ENCODE results near the gene TPSAB1.

DNA sequence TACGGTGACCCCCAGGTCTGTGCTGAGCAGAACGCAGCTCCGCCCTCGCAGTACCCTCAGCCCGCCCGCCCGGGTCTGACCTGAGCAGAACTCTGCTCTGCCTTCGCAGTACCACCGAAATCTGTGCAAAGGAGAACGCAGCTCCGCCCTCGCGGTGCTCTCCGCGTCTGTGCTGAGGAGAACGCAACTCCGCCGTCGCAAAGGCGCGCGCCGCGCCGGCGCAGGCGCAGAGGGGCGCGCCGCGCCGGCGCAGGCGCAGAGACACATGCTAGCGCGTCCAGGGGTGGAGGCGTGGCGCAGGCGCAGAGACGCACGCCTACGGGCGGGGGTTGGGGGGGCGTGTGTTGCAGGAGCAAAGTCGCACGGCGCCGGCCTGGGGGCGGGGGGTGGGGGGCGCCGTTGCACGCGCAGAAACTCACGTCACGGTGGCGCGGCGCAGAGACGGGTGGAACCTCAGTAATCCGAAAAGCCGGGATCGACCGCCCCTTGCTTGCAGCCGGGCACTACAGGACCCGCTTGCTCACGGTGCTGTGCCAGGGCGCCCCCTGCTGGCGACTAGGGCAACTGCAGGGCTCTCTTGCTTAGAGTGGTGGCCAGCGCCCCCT, 42.9 kb downstream of the POLR3K start:
- PRO-cap: unidirectional peak, minus-strand start at position 76 of the sequence
- RRBS, 2 experiments: no CpG with 5 or more reads among the region's 69 CpGs

DNA sequence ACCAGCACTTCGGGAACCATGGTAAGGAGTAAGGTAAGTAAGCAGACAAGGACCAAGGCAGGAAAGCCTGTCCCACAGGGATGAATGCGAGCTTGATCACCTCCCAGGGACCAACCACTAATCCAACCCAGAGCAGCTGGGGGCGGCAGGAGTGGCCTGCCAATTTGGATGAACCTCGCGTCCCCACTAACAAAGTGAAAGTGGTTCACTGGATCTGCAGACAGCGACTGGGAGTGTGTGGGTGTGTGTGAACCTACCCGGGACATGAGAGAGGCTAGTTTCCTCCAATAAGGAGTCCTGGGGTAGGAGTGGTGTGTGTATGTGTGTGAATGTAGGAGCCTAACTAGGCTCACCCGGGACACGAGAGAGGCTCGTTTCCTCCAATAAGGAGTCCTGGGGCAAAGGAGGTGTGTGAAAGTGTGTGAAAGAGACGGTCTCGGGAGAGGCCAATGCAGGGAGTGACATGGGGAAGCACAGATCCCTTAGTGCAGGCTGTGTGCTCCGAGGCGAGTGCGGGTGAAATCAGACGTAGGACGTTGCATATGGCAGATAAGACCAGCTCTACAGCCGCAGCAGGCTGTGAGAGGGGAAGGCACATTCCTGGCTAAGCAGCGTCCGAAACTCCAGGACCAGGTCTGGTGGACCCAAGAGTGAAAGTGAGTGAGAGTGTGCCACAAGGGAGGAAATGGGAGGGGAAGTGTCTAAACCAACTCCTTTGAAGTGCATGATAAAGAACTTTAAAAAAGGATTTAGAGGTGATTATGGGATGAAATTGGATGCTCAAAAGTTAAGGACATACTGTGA, 11.5 kb downstream of the POLR3K start:
- PRO-cap: no peak
- RRBS, 2 experiments: 88 to 93% methylated on average over 1 of the region's 20 CpGs

DNA sequence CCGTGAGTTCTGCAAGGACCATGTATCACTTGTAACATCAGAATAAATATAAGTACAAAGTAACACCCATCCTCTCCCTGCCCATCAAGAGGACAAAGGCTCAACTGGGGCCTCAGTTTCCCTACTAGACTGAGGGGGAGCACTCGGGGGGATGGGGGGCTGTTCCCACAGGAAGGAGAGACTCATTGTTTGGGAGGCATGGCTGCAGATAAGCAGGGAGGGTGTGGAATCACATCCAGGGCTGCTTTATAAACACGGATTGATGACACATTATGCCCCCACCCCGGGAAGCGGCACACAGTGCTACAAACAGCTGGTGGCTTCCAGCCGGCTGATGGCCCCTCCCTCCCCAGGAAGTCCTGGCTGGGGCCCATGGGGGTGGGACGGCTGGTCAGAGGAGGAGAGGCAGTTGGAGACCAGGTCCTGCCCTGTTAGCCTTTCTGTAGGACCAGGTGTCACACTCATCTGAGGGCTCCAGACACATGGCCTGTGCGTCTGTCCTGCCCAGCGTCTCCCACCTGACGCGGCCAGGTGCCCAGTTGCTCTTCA, 1.4 kb upstream of the MPG start:
- PRO-cap: no peak
- RRBS, 2 experiments: 1% methylated on average over 2 of the region's 11 CpGs; no CpG with 5 or more reads in 1 of the 2 experiments

- PRO-cap: no peak
- RRBS, 2 experiments: 93 to 94% methylated on average over 7 of the region's 42 CpGs
Observed at GRCh38 chr16:268093-269192, 7.3 kb downstream of the RGS11 start.

- PRO-cap: no peak
- RRBS, 2 experiments: 62 to 90% methylated on average over 2 of the region's 14 CpGs
Observed at GRCh38 chr16:522693-523026, 4.9 kb upstream of the CAPN15 start.

GRCh38 chr16:526315-527003, 1.1 kb upstream of the CAPN15 start:
- PRO-cap: bidirectional peak, plus-strand start at chr16:526862, minus-strand start at chr16:526810
- RRBS, 2 experiments: 4 to 8% methylated on average over 4 of the region's 25 CpGs

DNA sequence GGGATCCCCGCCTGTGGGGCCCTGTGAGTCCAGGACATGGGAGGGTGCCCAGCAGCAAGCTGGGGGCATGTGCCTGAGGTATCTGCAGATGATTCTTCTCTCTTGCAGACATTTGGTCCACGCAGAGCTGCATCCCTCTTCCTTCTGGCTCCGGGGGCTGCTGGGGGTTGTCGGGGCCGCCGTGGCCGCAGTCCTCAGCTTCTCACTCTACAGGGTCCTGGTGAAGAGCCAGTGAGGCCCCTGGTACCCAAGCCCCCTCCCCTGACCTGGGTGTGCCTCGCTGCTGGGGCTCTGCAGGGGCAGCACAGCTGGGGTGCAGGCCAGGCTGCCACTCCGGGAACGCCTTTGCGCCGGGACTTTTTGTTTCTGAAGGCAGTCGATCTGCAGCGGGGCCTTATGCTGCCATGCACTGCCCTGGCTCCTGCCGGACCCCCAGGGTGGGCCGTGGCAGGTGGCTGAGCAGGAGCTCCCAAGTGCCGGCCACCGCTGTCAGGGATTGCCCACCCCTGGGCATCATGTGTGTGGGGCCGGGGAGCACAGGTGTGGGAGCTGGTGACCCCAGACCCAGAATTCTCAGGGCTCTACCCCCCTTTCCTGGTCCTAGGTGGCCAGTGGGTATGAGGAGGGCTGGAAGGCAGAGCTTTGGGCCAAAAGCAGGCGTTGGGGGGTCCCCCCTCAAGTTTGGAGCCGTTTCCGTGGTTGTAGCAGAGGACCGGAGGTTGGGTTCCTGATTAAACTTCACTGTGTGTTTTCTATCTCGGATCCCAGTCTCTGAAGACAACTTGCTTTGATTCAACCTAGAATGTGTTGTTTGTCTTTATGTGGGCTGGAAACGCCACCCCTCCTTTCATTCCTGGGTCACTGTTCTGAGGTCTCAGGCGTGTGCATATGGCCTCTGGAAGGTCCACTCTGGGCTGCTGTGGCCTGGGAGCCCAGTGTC, 1.8 kb upstream of the RHBDL1 start:
- PRO-cap: no peak
- RRBS, 2 experiments: 93% methylated on average over 7 of the region's 26 CpGs

DNA sequence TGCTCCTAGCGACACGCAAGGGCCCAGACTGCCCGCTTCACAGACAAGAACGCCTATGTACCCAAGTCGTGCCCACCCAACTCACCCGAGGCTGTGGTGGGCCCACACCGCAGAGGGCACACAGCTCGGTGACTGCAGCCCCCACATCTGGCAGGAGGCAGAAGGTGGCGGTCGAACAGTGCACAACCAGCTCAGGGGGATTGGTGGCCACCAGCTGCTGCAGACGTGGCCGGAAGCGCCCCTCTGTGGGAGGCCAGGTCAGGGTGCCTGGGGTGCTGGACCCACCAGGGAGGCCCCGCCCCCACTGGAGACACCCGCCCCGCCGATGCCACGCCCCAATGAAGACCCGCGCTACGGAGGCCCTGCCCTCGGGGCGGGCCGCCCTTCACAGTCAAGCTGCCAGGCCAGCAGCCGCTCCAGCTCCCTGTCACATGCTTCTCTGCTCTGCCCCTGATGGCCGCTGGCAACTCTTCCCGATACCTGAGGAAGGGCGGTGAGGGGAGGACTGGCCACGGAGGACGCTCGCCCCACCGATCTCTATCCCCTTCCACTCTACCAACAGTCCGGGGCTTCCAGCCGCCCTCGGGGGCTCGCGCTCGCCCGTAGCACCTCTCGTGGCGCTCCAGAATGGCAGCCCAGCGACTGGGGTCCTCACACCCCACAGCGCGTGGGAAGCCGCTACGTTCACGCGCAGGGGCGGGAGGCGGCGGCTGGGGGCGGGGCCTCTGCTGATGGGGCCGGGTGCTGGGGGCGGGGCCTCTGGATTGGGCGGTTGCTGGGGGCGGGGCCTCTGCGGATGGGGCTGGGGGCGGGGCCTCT, 877 bp upstream of the STUB1 start:
- PRO-cap: bidirectional peak, plus-strand start at position 388 of the sequence, minus-strand start at position 446 of the sequence; bidirectional peak, plus-strand start outside the sequence, minus-strand start at position 662 of the sequence
- RRBS, 2 experiments: 0% methylated on average over 1 of the region's 58 CpGs

DNA sequence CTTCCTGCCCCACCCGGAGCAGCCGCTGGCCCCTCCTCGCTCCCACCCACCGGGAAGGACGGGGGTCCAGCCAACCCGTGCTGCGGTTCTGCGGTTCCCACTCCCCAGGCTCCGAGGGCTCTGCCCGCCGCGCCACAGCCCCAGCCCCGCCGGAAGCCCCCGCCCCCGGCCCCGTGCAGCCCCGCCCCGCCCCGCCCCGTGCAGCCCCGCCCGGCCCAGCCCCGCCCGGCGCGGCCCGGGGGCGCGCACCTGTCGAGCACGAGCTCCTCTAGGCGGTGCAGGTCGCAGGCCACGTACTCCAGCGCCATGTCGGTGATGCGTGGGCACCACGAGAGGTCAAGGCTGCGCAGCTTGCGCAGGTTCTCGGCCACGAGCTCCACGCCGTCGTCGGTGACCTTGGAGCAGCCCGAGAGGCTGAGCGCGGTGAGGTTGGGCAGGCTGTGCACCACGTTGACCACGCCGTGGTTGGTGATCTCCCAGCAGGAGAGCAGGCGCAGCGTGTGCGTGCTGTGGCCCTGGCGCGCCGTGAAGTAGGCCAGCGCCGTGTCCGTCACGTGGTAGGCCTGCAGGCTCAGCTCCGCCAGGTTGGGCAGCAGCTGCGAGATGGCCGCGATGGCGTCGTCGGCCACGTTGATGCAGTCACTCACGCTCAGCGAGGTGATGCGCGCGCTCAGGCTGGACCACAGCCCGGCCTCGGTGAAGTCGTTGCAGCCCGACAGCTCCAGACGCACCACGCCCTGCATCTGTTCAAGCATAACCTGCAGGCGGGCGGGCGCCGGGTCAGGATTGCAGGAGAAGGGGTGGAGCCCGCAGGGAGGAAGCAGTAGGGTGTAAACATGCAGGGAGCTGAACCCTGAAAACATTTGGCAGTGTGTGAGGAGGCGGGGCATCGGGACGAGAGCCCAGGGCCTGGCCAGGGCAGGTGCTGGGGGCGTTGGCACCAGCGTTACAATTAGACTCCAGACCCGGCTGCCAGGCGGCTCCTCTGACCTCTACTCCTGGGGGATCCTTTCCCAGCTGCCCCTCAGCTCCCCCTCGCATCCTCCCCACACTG, 5.3 kb upstream of the WDR24 start:
- PRO-cap: no peak
- RRBS, 2 experiments: 6 to 19% methylated on average over 25 to 28 of the region's 95 CpGs

DNA sequence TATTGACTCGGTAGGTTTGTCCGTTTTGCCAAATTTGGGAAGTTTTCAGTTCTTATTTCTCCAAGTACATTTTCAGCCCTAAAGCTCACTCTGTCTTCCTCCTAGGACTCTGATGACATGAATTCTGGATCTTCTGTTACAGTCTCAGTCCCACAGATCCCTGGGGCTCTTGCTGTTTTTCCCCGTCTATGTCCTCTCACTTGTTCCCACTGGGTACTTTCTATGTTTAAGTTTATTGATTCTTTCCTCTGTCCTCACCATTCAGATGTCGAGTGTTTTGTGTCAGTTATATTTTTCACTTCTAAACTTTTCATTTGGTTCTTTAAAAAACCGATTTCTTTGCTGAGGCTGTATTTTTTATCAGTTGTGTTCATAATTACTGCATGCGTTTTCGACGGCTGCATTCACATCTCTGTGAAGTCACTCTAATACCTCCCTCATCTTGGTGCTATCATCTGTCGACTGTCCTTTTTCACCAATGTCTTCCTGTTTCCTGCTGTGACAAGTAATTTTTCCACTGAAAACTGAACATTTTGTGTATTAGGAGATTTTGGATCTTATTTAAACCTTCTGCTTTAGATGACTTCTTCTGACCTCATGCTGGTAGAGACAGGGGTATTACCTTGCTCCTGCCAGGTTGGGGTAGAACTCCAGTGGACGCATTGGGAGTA, 65.3 kb upstream of the GNG13 start:
- PRO-cap: no peak
- RRBS, 2 experiments: no CpG with 5 or more reads among the region's 10 CpGs

DNA sequence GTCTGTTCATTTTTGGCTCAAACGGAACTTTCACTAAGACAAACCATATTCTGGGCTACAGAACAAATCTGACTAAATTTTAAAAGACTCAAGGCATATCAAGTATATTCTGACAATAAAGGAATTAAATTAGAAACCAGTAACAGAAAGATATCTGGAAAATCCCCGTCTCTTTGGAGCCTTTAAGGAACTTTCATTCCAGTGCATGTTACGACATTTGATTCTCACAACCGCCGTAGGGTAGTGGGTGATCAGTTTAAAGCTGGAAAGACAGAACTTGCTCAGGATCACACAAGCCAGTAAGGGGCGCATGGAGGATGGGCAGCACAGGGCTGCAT, 84.9 kb downstream of the LMF1 start:
- PRO-cap: no peak
- RRBS, 2 experiments: no CpG with 5 or more reads among the region's 6 CpGs

GRCh38 chr16:996568-997180, 15.1 kb downstream of the SOX8 start:
- PRO-cap: no peak
- RRBS, 2 experiments: no CpG with 5 or more reads among the region's 15 CpGs

DNA sequence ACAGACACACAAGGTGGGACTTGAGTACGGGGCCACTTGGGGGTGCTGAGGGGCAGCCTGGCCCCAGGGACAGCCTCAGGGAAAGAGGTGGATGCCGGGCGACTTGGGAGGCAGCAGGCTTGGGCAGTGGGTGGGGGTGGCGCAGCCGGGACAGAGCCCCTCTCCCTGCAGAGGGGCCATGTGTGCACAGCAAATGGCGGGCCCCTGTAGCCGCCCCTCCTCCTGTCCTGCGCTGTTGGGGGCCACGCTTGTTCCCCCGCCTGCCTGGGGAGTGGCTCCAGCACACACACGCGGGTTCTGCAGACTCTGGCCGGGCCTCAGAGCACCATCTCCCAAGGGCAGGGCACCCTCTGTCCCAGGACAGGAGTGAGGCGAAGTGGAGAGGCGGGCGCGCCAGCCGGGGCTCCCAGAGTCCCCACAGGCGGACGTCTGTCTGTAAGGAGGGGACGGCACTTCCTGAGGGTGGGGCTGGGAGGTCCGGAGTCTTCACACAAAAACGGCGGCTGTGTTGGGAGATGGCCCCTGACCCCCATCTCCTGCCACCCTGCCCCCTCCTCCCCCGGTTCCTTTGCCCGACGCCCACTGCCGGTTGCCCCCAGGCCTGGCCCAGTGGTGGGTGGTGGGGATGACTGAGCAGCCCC, 5.8 kb downstream of the C1QTNF8 start:
- PRO-cap: no peak
- RRBS, 2 experiments: 88 to 89% methylated on average over 16 to 17 of the region's 28 CpGs

GRCh38 chr16:1125374-1125873, 27.5 kb upstream of the CACNA1H start:
- PRO-cap: no peak
- RRBS, 2 experiments: 22 to 26% methylated on average over 2 to 5 of the region's 19 CpGs

DNA sequence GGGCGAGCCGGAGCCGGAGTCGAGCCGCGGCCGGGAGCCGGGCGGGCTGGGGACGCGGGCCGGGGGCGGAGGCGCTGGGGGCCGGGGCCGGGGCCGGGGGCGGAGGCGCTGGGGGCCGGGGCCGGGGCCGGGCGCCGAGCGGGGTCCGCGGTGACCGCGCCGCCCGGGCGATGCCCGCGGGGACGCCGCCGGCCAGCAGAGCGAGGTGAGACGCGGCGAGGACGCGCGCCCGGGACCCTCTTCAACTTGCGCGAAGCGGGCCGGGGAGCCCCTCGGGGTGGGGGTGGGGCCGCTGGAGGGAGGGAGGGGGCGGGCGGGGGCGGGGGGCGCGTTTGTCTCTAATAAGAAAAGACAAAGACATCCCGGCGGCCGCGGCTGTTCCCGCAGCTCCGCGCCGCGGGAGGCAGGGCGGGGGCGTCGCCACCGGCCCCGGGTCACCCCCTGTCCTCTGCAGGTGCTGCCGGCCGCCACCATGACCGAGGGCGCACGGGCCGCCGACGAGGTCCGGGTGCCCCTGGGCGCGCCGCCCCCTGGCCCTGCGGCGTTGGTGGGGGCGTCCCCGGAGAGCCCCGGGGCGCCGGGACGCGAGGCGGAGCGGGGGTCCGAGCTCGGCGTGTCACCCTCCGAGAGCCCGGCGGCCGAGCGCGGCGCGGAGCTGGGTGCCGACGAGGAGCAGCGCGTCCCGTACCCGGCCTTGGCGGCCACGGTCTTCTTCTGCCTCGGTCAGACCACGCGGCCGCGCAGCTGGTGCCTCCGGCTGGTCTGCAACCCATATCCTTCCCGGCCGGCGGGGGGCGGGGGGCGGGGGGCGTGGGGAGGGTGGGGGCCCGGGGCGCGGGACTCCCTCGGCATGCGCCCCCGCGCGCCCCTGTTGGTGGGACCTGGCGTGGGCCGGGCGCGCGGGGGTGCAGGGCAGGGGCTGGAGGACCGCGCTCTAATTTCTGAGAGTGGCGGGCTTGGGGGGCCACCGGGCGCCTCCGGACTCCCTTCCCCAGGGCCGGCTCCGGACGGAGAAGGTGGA, 670 bp downstream of the CACNA1H start:
- PRO-cap: unidirectional peak, plus-strand start at position 198 of the sequence; unidirectional peak, minus-strand start at position 749 of the sequence
- RRBS, 2 experiments: 13 to 17% methylated on average over 97 of the region's 146 CpGs

- PRO-cap: no peak
- RRBS, 2 experiments: 96% methylated on average over 6 to 8 of the region's 43 CpGs
Observed at GRCh38 chr16:1157190-1157914, 4.4 kb downstream of the CACNA1H start.

DNA sequence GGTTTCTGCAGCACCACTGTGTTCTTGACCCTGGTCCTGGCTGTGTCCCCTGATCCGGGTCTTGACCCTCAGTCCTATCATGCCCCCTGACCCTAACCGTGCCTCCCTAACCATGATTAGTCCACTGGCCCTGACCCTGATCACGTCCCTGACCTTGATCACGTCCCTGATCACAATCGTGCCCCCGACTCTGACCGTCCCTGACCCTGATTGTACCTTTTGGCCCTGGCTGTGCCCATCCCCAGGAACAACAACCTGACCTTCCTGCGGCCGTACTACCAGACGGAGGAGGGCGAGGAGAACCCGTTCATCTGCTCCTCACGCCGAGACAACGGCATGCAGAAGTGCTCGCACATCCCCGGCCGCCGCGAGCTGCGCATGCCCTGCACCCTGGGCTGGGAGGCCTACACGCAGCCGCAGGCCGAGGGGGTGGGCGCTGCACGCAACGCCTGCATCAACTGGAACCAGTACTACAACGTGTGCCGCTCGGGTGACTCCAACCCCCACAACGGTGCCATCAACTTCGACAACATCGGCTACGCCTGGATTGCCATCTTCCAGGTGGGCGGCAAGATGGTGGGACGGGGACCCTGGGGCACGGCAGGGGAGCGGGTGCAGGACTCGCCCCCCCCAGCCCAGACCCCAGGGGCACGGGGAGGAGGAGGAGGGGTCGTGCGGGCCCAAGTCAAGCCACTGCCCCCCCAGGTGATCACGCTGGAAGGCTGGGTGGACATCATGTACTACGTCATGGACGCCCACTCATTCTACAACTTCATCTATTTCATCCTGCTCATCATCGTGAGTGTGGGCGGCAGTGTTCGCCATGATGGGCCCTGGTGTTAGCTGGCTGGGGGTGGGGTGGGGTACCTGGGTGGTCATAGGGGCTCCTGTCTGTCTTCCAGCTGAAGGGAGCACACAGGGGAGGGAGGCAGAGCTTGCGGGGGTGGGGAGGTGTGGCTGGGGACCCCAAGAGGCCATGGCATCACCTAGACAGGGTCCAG, 24.8 kb downstream of the TPSG1 start:
- PRO-cap: no peak
- RRBS, 2 experiments: no CpG with 5 or more reads among the region's 49 CpGs

DNA sequence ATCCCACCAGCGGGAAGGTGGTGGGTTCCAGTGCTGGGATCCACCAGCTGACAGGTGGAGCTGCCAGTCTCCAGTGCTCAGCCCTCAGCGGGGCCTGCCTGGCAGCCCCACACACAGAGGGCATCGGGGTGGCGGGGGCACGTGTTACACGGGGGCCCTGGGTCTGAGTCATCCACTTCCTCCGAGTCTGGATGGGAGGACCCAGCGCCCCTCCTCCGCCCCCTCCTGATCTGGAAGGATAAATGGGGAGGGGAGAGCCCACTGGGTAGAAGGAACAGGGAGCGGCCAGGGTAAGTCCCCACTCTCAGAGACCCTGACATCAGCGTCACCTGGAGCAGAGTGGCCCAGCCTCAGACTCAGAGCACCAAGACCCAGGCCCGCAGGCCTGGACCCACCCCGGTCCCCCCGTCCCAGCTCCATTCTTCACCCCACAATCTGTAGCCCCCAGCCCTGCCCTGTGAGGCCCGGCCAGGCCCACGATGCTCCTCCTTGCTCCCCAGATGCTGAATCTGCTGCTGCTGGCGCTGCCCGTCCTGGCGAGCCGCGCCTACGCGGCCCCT, at the start of gene TPSAB1:
TPSAB1 (plus strand) TSS at position 267 of the 560 bp plus-strand sequence.
- PRO-cap: no peak
- RRBS, 2 experiments: no CpG with 5 or more reads among the region's 23 CpGs

- PRO-cap: no peak
- RRBS, 2 experiments: no CpG with 5 or more reads among the region's 20 CpGs
Observed at GRCh38 chr16:1289132-1289747, 20.2 kb upstream of the UBE2I start.

DNA sequence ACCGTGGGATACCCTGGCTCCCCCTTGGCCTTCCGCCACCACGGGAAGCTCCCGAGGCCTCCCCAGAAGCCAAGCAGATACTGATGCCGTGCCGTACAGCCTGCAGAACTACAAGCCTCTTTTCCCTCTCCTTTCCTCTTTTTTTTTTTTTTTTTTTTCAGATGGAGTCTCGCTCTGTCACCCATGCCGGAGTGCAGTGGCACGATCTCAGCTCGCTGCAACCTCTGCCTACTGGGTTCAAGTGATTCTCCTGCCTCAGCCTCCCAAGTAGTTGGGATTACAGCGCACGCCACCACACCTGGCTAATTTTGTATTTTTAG, 17.5 kb upstream of the UBE2I start:
- PRO-cap: no peak
- RRBS, 2 experiments: no CpG with 5 or more reads among the region's 12 CpGs